GM06990 (cell line): Measurements from ENCODE around the genes PIEZO1, CDT1 and ZNF778.

DNA sequence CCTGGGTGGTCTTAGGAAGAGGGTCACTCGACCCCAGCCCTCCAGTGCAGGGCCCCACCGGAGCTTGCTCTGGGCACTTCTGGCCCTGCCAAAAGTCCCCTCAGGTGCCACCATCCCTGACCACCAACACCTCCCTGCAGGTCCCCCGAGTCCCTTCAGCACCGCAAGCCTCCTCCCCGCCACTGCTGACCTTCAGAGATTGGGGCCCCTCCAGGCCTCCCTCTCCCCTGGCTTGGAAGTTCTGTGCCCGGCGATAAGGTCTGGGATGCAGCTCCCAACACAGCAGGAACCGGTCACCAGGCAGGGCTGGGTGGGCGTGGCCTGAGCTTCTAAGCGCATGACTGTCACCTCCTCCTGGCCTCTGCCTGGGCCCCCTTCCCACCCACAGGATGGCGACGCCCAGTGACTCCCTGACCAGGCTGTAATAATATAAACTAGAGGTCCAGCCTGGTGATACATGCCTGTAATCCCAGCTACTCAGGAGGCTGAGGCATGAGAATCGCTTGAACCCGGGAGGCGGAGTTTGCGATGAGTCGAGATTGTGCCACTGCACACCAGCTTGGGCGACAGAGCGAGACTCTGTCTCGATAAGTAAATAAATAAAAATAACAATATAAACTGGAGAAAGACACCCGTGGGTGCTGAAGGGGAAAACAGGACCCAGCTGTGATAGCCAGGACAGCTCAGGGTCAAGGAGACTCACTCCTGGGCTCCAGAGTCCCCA lies 11.1 kb downstream of the PIEZO1 start:
- RRBS, result no CpG with 5 or more reads among the region's 21 CpGs

DNA sequence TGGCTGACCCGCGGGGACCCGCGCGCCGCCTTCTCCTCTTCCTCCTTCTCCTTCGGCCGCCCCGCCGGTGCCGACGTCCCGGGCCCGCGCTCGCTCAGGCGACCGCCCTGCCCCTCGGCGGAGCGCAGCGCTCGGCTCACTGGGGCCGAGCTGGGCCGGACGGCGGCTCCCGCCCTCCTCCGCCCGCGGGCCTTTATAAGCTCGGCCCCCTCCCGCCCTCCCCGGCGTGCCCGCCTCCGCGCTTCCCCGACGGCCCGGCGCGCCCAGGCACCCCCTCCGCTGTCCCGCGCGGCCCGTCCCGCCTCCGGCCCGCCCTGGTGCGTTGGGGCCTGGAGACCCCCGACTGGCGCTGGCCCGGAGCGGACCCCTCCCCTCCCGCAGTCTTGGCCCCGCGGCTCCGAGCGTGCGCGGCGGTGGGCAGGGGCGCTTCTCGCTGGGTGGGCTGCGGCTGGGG lies at the start of gene PIEZO1:
Gene PIEZO1, minus strand, starts transcription at position 171 of the 454 bp plus-strand sequence.
- RRBS, result 4% methylated on average over 44 of the region's 67 CpGs

- RRBS, result 82% methylated on average over 1 of the region's 1 CpG
Observed at GRCh38 chr16:88799033-88799561, 4.5 kb upstream of the CDT1 start.

- RRBS, result no CpG with 5 or more reads among the region's 18 CpGs
Observed at GRCh38 chr16:88799912-88800562, 3.6 kb upstream of the CDT1 start.

DNA sequence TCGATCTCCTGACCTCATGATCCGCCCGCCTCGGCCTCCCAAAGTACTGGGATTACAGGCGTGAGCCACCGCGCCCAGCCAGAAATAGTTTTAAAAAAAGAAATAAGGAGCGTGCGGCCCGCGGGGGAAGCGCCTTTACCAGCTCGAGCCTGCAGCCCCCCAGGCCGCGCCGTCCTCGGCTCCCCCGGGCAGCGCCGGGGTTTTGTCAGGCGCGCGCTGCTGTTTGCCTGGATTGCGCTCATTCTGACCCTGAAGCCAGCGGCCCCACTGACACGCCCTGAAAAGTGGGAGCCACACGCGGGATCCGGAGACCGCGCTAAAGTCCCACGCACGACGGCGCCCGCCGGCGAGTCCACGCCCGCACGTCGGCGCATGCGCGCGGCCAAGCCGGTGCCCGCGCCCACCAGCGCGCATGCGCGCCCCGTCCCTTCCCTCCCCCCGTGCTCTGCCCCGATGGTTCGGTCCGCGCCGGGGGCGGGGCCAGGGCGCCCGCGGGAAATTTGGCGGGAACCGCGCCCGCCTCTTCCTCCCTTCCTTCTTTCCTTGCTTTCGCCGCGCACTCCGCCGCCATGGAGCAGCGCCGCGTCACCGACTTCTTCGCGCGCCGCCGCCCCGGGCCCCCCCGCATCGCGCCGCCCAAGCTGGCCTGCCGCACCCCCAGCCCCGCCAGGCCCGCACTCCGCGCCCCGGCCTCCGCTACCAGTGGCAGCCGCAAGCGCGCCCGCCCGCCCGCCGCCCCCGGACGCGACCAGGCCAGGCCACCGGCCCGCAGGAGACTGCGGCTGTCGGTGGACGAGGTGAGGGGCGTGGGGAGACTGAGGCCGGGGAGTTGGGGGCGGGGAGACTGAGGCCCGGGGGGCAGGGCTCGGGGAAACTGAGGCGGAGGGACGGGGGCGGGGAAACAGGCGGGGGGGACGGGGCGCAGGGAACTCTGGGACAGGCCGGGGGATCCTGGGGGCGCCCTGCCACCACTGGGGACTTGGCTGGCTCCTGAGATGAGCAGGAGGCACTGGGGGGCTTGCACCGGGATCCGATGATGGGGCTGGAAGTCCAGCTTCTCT lies at the start of gene CDT1:
Gene CDT1, plus strand, starts transcription at position 527 of the 1,061 bp plus-strand sequence.
- RRBS, result 4% methylated on average over 72 of the region's 124 CpGs

DNA sequence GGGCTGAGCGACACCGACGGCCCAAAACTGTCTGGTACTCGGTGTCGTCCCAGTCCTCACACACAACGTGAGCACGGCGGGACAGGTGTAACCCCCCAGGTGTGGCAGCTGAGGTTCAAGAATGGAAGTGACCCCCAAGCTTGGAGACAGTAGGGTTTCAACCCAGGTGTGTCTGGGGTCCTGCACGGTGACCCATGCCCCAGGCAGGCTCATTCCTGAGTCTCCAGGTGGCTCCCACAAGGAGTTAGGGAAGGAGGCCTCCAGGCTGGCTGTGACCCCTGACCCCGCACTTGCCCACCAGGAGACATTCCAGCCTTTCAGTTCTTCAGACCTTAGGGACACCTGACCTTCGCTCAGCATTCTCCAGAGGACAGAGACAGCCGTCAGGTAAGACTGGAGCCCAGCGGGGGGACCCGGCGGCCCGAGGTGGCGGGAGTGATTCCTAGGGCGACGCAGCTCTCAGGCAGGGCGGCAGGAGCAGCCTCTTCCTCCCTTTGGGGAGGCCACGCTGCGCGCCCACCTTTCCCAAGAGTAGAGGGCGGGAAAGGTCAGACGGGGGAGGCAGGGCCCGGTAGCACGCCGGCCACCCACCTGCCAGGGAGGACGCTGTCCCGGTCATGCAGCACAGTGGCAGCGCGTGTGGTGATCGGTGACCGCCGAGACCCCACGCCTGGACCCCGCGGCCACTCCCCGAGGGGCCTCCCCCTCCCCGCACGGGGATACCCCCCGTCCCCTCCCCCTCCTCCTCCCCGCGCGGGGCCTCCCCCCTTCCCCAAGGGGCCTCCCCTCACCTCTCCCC lies 688 bp downstream of the GALNS start:
- RRBS, result no CpG with 5 or more reads among the region's 45 CpGs

- RRBS, result 97% methylated on average over 9 of the region's 25 CpGs
Observed at GRCh38 chr16:88880615-88881123, 14.2 kb upstream of the PABPN1L start.

DNA sequence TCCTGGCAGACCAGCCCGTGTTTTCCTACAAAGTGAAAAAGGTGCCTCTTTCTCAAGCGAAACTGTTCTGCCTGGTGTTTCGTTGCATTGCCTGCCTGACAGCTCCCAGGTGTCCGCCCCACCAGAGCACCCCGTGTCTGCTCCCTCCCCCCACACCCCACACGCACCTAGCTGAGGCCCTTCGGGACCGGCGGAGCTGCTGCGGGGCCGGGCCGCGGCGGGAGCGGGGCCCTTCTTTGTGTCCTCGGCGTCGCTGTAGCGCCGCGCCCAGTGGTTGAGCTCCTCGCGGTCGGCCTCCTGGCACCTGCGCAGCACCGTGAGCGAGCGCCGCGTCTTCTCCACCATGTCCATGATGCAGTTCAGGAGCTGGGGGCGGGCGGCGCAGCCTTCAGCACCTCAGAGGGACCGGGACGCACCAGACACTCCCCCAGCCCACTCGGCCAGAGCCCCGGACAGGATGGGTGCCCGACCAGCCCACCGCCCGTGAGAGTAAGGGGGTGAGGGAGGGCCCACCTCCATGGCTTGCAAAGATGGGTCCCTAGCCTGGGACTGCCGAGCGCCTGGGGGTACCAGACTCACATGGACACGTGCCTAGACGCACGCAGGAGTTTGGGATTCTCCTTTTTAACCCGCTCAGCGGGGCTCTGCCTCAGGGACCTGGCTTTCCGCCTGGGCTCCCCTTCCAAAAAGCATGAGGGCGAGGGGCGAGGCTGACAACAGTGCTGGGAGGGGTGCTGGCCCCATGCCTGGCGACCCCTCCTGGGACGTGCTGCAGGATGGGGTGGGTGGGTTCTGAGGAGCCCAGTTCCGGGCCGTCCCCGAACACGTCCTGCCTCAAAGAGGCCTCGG lies 14.9 kb upstream of the PABPN1L start:
- RRBS, result 98% methylated on average over 4 of the region's 57 CpGs

- RRBS, result no CpG with 5 or more reads among the region's 23 CpGs
Observed at GRCh38 chr16:88888903-88889420, 22.5 kb upstream of the PABPN1L start.

DNA sequence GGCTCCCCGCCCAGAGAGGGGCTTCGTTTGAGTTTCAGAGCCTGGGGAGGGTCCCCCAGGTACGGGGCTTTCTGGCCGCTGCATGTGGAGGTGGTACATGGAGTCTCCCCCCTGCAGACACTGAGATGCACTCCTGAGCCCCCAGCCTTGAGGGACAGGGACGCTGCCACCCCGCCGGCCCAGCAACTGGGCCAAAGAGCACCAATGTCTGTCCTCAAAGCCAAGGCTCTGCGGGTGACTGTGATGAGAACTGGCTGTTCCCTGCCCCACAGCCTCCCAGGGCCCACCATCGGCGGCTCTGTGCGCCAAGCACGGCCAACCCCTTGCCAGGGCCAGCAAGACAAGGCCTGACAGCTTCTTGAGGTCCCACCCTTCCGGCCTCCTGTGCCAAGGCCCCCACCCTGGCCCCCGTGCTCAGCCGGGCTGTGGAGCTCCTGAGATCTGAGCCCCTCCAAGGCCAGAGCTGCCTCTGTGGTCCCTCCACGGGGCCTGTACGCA lies 34.2 kb upstream of the PABPN1L start:
- RRBS, result 67% methylated on average over 3 of the region's 17 CpGs

- RRBS, result 46% methylated on average over 4 of the region's 21 CpGs
Observed at GRCh38 chr16:88992043-88992511, 15.1 kb upstream of the CBFA2T3 start.

GRCh38 chr16:88992512-88993723 lies 15.9 kb upstream of the CBFA2T3 start:
- RRBS, result 14% methylated on average over 11 of the region's 32 CpGs

- RRBS, result 4% methylated on average over 24 of the region's 57 CpGs
Observed at GRCh38 chr16:89094025-89094852, 587 bp downstream of the ACSF3 start.

GRCh38 chr16:89096609-89097092 lies 3.0 kb downstream of the ACSF3 start:
- RRBS, result no CpG with 5 or more reads among the region's 18 CpGs

GRCh38 chr16:89217220-89218213 lies at the start of gene ZNF778:
TSS of gene ZNF778 (plus strand) at chr16:89217703.
- RRBS, result 5% methylated on average over 45 of the region's 100 CpGs

- RRBS, result 98% methylated on average over 10 of the region's 41 CpGs
Observed at GRCh38 chr16:89279584-89280100, 62.1 kb downstream of the ZNF778 start.

GRCh38 chr16:89285076-89285576 lies 67.6 kb downstream of the ZNF778 start:
- RRBS, result no CpG with 5 or more reads among the region's 29 CpGs

DNA sequence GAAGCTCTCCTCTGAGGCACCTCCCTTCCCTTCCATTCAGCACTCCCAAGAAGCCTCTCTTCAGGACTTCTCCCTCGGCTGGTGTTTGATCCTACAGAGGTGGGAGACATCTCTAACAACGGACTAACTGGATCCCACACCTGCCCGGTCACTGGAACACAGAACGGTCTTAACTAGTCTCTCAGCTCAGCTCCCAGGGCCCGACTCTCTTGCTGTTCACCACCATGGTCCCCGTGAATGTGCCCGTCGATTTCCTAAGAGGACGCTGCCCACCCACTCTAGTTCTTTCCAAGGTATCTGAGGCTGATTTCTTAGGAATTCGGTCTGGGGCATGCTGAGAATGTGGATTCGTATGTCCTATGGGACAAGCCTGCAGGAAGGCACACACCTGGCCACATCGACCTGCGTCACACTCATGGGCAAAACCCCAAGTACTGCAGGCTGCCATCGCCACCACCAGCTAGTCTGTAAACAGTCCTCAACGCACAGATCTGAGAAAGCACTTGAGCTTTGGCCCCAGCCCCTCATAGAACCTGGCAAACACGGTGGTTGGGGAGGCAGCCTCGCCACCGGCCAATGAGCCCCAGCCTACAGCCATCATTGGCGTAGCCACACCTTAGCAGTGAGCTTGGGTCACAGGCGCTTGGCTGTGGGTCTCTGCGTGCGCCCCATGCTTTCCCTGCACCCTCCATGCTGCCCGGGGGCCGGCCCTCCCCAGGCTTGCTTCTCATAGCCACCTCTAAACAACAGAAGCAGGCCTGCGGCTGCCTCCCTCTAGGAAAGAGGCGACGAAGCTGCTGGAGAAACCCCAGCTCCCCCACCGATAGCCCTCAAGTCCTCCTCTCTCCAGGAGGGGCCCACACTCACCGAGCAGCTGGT lies 74.9 kb downstream of the ZNF778 start:
- RRBS, result no CpG with 5 or more reads among the region's 29 CpGs

DNA sequence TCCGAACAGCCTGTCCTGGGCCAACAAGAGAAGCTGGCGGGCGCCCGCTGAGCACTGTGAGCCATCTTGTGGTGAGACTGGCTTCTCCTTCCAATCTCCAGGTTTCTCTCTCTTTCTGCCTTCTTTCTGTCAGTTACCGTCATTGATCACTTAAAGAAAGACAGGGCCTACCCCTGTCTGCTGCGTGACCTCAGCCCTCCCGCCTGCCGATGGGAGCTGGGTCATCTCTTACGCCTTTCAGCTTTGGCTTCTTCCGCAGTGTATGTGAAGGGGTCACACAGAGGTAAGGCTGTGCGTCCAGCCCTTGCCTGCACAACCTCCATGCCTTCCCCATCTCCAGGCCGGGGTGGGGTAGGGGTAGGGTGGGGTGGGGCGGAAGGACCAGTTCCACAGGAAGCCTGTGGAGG lies 80.2 kb downstream of the ZNF778 start:
- RRBS, result no CpG with 5 or more reads among the region's 13 CpGs

- RRBS, result no CpG with 5 or more reads among the region's 20 CpGs
Observed at GRCh38 chr16:89391767-89392826, 98.3 kb downstream of the ANKRD11 start.